PC-3 (cell line): ENCODE data around the gene CITED2.

GRCh38 chr6:138182905-138183282, 21.2 kb downstream of the ARFGEF3 start:
- RAMPAGE, long total RNA, result no peak

DNA sequence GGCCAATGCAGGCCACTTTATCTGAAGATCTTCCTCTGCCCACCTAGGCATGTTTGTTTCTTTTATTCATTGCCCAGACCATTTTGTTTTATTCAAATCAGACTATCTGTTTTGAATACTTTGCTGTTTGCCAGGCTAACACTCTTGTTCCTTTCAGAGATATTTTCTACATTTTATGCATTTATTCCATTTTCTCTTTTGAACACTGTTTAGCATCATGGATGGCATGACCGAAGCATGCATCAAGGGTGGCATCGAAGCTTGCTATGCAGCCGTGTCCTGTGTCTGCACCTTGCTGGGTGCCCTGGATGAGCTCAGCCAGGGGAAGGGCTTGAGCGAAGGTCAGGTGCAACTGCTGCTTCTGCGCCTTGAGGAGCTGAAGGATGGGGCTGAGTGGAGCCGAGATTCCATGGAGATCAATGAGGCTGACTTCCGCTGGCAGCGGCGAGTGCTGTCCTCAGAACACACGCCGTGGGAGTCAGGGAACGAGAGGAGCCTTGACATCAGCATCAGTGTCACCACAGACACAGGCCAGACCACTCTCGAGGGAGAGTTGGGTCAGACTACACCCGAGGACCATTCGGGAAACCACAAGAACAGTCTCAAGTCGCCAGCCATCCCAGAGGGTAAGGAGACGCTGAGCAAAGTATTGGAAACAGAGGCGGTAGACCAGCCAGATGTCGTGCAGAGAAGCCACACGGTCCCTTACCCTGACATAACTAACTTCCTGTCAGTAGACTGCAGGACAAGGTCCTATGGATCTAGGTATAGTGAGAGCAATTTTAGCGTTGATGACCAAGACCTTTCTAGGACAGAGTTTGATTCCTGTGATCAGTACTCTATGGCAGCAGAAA, 44.4 kb upstream of the PBOV1 start:
- RAMPAGE, long total RNA, result no peak

- RAMPAGE, long total RNA, result no peak
Measured at GRCh38 chr6:138267885-138268390, 49.6 kb upstream of the PBOV1 start.

GRCh38 chr6:138412817-138413267, 8.8 kb downstream of the HEBP2 start:
- RAMPAGE, long total RNA, result no peak

DNA sequence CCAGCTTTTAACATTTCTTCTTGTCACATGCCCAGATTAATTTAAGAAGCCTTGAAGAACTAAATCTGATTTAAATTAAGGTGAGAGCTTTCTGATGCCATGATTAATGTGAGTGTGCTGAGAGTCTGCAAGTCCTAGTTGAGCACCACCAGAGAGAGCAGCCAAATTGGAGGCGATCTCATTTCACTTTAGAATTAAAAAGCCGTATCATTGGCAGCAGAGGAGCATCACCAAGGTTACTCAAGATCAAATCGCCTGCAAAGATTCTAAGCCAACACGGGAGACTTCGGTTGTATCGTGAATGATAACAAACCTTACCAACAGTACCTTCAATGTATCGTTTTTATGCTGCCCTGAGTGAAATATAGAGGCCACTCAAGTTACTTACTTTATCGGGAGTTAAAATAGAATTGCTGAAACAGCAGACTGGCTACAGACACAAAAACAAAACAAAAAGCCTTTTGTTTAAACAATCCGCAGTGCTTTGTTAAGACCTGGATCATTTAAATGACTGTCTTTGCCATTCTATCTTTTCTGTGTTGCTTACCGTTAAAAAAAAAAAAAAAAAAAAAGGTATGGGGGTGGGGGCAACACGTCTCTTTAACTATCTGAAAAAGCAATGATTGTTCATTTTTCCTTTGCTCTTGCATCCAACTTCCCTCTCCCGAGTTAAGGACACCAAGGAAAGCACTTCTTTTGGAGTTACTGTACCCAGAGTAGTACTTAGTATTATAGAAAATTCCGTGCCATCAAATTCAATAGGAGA, 14.2 kb downstream of the NHSL1 start:
- RAMPAGE, long total RNA, result no peak

GRCh38 chr6:138571240-138571586, 71.9 kb upstream of the NHSL1 start:
- RAMPAGE, long total RNA, result no peak

- RAMPAGE, long total RNA, result no peak
Measured at GRCh38 chr6:138577248-138577757, 78.0 kb upstream of the NHSL1 start.

GRCh38 chr6:138692728-138693407, 80.7 kb upstream of the CCDC28A start:
- RAMPAGE, long total RNA, result no peak

- RAMPAGE, long total RNA, result no peak
Measured at GRCh38 chr6:139013155-139013594, 15.4 kb upstream of the ABRACL start.

DNA sequence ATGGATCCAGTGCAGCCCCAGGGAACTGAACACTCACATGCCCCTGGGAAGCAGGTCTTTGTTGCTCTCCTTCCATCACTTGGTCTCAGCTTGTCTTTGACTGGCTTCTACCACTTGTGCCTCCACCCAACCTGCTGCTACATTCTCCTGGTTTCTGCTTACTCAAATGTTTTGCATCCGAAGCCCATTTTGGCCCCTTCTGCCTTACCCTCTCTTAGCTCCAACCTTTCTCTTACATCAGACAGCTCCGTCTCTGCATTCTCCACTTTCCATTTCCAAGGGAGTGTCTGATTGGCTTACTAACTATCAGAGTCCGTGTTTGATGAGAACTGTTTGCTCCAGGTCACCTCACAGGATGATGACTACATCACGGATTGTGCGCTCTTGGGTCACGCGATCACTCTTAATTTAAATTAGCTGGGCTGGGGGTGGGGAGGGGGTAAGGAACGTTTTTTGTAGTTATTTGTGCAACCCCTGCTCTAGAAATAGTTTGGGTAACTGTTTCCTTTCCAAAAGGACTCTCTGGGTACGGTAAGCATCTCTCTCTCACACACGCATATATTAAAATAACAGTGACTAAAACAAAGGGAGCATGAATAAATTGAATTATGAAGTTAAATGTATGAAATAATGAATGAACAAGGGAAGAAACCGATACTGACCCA, 809 bp upstream of the ABRACL start:
- RAMPAGE, long total RNA, result no peak

DNA sequence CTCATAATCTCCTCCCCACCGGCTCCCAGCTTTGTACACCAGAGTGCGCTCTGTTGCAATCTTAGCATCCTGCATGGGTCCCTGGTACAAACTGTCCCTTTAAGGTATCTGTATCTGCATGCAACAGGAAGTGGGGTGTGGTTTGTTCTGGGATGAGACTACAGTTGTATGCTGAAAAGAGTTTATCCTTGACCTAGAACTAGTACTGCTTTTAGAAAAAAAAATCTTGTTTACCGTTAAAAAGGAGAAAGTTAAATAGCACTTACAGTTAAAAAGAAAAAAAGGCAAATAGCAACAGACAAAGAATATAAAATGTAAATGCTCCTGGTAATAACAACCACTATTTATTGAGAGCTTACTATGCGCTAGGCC, 9.9 kb upstream of the HECA start:
- RAMPAGE, long total RNA, result no peak

- RAMPAGE, long total RNA, result no peak
Measured at GRCh38 chr6:139136887-139137444, 2.1 kb downstream of the HECA start.

DNA sequence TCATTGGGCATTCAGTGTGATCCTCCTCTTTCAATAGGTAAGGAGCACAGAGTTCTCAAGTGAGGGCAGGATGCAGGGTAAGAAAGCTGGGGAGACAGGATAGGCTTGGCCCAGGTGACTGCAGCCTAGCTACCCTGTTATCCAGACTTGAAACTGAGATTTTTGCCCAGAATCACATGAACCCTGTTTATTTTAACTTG, 25.0 kb downstream of the HECA start:
- RAMPAGE, long total RNA, result no peak

DNA sequence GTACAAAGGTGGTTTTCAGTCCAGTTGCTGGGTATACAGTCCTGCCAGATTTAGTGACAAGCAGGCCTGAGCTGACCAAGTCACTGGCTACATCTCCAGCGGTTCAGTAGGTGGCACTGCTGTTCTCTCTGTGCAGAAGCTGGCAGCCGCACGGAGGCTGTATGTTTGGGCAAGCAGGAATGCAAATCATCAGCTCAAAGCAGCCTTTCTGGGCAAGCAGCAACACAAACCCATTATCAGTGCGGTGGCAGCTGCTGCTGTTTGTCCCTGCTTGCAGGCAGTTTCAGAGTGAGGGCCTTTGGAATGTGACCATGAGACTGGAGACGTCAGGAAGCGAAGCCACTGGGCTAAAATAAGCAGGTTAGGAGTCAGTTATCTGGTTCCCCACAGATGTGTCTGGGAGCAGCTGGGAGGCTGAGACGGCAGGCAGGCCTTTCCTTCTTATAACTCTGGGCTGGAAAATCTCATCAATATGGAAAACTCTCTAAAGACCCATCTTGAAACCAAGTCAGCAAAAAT, 72.5 kb downstream of the TXLNB start:
- RAMPAGE, long total RNA, result no peak

DNA sequence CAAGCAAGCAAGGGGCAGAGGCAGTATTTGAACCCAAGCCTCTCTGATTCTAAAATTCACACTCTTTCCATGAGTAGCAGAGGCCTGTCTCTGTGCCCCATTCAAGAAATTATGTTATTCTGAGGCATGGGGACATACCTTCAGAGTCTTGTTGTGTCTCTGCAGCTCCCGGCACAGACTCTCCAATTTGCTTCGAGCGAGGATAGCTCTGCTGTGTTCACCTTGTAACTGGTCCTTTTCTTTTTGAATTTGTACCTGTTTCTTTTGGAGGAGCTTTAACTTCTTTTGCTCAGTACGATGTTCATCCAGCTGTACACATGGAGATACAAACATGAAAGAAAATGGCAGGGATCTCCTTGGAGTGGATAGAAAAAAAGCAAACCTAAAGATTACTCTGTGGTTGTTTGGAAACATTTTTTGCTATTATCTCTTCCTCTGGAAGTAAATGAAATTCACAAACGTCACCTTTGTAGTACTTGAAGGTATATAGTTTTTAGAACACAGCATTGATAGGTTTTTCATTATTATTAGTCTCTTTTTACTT, 21.4 kb downstream of the TXLNB start:
- RAMPAGE, long total RNA, result no peak

- RAMPAGE, long total RNA, result no peak
Measured at GRCh38 chr6:139290520-139291452, 1.0 kb downstream of the TXLNB start.

- RAMPAGE, long total RNA, result no peak
Measured at GRCh38 chr6:139373962-139374714, at the start of gene CITED2. CITED2 (minus strand) TSS chr6:139374648.

DNA sequence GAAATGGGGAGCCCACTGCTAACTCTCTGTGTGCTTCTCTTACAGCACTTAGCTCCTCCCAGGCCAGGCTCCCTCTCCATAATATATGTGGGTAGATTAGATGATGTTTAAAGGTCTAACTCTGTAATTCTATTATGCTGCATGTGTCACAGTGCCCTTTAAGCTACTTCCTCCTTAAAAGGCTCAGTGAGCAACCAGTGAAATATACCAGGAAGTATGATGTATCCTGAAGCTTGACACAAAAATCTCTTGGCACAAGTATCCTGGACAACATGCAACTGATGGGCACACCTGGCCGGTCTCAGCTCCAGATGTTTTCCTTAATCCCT, 59.1 kb upstream of the CITED2 start:
- RAMPAGE, long total RNA, result no peak

DNA sequence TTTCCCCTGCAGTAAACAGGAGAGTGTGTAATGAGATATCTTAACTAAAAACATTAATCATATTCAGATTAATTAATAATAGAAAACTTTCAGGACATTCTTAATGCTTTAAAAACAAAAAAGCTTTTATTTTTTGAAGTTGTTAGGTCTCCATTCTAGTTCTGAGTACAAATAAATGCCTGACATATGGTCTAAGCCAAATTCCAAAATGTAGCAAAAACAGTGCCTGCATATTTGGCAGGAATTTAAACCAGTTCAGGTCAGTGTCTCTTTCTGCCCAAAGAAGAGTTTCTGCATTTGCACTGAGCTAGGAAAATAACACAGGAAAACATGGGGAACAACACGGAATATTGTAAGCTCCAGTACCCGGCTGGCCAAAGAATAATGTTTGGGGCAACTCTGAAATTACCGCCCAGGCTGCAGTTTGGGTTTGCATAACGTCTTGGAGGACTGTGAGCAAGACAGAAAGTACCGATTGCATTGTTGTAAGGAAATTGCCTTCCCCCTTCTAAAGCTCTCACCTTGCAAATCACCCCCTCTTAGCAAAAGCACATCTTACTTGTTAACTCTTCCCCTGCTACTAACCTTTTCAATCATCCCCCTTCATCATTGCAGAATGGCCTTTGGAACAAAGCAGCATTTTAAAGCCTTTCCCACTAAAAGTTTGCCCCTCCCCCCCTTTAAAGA, 99.7 kb upstream of the CITED2 start:
- RAMPAGE, long total RNA, result no peak

DNA sequence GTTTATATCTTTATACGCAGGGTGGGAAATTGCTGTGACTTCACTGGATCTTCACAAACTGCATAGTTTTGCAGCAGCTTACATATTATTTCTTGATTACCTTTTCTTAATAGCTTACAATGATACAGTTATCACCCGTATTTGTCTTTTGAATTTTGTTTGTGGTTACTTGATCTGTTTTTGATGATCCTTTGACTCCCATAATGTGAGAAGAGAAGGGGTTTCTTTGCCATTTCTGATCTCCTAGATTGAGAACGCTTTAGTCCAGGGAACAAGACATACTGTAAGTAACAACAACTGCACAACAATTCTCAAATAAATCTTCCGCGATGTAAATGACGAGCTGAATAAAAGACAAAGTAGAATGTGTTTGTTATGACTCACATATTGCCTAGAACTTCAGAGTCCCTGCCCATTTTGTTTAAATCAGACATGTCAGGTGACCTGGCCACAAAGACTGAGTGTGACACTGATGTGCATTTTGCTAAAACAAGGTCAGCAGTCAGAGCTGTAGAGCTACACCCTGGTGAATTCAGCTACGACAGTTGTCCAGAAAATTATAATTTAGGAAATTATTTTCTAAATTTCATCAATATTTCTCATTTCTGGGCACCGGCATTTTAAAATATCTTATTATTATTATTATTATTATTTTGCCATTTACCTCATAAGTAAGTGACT, 156.6 kb upstream of the CITED2 start:
- RAMPAGE, long total RNA, result no peak